Left common carotid artery plus branches (tissue), 1 donor: ENCODE measurements around the genes TEKT3 and LRRC75A.

- PRO-cap, result no peak
Measured at GRCh38 chr17:12732039-12732552, 57.2 kb upstream of the ARHGAP44 start.

- PRO-cap, result no peak
Measured at GRCh38 chr17:12989780-12990784, 27.7 kb downstream of the ELAC2 start.

GRCh38 chr17:13562192-13562640, 39.5 kb downstream of the HS3ST3A1 start:
- PRO-cap, result no peak

GRCh38 chr17:14006435-14006943, 62.8 kb upstream of the COX10 start:
- PRO-cap, result no peak

GRCh38 chr17:14301793-14302408, 1.0 kb downstream of the HS3ST3B1 start:
- PRO-cap, result no peak

DNA sequence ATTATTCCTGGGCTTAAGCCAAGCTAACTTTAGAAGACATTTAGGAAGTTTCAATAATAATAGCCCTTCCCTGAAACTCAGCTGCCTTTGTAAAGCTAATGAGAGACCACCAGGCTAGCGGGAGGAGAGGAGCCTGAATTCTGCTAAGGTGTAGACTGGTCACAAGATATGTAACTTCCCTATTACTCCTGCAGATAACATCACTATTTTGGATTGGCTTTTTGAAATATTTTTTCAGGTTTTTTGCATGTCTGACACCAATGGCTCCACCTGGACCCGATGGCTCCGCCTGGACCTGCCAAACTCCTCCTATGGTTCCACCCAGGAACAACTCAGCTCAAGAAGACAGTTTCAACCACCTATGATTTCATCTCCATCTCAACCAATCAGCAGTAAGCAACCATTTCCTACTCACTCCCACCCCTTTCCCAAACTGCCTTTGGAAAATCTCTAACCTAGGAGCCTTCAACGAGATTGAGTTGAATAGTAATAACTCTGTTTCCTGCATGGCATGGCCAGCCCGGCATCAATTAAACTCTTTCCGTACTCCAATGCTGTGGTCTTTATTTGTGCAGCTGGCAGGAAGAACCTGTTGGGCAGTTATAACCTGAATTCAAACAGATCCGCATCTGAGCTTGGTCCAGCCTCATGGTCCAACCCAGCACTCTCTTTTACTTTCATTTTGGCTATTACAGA, 225.2 kb downstream of the HS3ST3B1 start:
- PRO-cap, result no peak

DNA sequence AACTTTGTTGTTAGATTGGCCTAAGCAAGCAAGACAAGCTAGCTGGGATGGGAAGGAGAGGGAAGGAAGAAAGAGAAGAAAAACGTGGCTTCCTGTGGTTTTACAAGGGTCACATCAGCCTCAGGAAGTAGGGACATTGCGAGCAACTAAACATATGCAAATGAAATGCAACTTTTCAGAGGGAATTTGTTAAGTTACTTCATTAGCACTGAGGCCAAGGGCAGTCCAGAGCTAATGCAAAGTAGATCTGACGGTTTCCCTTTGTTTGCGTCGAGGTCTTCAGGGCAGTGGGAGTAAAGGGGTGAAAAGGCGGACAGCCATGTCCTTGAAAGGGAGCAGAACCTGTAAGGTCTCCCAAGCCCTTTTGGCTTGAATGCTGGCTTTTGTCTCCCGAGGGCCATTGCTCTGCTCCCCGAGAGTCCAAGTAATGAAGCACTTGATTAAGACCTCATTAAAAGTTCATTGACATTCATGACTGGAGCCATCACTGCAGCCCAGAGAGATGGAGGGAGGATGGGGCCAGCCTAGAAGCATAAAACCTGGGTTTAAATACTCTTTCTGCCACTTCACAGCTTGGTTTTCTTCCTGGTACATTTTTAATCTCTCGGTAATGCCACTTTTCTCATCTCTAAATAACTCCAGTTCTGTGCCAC, 84.9 kb downstream of the PMP22 start:
- PRO-cap, result no peak

GRCh38 chr17:15341278-15342127, at the start of gene TEKT3:
Gene TEKT3, minus strand, starts transcription at chr17:15341597.
- PRO-cap, result no peak

- PRO-cap, result no peak
Measured at GRCh38 chr17:15384121-15384720, 42.8 kb upstream of the TEKT3 start.

GRCh38 chr17:15431740-15432207, 35.6 kb downstream of the CDRT4 start:
- PRO-cap, result no peak

DNA sequence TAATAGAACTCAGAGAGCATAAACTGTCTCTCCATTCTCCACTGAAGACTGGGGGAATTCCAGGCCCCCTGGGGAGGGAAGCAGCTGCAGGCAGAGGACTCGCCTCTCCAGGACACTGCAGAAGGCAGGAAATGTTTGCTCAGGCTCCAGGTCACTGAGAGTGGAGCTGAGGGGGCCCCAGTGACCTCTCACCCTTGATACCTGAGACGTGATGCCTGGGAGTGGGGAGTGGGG, 26.1 kb upstream of the FBXW10B start:
- PRO-cap, result no peak

GRCh38 chr17:15649559-15650624, 30.4 kb upstream of the FBXW10B start:
- PRO-cap, result no peak

- PRO-cap, result no peak
Measured at GRCh38 chr17:16071433-16071780, 71.8 kb downstream of the TTC19 start.

GRCh38 chr17:16330782-16331337, 22.4 kb downstream of the CENPV start:
- PRO-cap, result no peak

- PRO-cap, result bidirectional peak, plus-strand start at chr17:16492298, minus-strand start at chr17:16492175
Measured at GRCh38 chr17:16491731-16492642, at the start of gene LRRC75A. Gene LRRC75A, minus strand, starts transcription at chr17:16492193.

DNA sequence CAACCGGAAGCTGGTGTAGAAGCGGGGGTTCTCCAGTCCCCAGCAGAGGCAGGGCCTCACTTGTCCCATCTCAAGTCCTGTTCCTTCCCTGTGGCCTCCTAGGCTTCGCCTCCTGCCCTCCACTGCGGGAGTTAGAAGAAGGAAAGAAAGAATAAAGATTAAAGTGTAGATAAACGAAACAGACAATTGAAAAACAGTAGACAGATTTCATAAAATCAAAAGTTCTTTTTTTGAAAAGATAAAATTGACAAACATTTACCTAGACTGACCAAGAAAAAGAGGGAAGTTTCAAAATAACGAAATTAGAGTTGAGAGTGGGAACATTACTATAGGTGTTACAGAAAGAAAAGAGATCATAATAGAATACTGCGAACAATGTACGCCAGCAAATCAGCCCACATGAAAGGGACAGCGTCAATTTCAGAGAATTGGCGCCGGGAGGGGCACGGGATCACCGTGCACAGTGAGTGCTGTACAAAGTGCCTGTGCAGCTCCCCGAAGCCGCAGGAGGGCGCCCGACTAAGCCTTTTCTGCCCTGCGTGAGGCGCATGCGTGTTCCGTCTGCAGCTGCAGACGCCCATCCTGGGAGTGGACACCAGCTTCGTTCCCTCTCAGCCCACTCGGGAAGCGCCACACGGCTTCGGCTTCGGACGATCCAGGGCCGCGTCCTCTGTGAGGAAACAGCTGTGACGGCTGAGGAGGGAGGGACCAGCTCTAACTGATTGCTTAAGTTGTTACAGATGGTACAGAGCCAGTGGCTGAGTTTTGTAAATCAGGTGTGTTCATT, 15.1 kb upstream of the ZNF287 start:
- PRO-cap, result no peak

- PRO-cap, result no peak
Measured at GRCh38 chr17:17031952-17032416, 10.3 kb upstream of the MPRIP start.

- PRO-cap, result bidirectional peak, plus-strand start at chr17:17043250, minus-strand start at chr17:17043113
Measured at GRCh38 chr17:17042770-17043617, 737 bp downstream of the MPRIP start.

DNA sequence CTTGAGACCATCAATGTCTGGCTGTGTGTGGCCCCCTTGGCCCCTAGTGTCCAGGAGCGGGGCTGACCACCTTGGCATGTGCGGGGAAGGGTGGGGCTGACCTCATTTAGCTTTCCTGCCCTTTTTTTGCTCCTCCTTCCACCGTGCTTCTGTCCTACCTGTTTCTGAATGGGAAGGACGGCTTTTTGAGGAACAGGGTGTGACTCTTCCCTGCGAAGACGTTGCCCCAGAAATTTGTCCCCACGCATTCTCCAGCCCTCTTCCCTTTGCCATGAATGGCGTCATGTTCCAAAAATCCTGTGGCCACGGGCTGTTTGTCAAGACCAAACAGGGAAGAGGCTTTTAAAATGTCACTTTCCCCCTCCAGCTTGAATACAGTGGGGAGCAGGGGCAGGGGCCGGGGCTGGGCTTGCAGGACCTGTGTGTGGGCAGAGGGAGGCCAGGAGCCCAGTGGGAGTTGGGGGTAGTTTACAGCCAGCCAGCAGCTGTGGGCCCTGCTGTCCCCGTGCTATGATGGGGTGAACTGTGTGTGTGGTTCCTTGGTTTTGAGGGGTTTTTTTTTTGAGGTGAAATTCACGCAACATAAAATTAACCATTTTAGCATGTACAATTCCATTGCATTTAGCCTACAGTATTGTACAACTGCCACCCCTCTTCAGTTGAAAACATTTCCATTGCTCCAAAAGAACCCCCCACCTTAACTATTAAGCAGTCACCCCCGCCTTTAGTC, 14.0 kb downstream of the MPRIP start:
- PRO-cap, result no peak

DNA sequence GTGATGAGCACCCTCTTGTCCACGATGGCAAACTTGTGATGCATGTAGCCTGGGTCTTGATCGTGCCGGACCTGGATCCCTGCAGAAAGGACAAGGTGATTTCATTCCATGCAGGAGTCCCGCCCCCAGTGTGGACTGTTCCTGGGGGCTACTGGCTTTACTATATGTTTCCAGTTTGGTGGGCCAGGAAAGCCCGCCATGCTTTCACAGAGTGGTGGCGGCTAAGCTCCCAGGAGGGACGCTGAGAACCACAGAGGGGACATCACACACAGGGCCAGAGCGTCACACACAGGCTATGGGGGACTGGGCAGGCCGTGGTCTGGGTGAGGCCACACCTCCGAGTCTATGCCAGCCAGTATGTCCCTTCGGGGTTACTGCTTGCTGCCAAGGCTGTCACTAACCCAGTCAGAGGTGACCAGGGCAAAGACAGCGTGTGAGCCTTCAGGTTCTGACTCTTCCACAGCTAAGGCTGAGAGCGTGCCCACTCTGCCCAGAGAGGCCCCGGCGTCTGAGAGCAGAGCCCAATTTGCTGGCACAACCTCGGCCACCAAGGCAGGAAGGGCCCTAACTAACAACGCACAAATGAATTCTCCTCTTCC, 3.0 kb downstream of the PLD6 start:
- PRO-cap, result no peak